Choroid plexus epithelial cell (primary cell): ENCODE data around the genes HEATR1, MAP1LC3C and CEP170.

GRCh38 chr1:236604352-236605400 lies at the start of gene HEATR1:
TSS of gene HEATR1 (minus strand) at chr1:236604516.
- RRBS, result 1% methylated on average over 12 of the region's 55 CpGs

GRCh38 chr1:236700684-236701374 lies 14.5 kb downstream of the ACTN2 start:
- RRBS, result 10% methylated on average over 3 of the region's 6 CpGs

DNA sequence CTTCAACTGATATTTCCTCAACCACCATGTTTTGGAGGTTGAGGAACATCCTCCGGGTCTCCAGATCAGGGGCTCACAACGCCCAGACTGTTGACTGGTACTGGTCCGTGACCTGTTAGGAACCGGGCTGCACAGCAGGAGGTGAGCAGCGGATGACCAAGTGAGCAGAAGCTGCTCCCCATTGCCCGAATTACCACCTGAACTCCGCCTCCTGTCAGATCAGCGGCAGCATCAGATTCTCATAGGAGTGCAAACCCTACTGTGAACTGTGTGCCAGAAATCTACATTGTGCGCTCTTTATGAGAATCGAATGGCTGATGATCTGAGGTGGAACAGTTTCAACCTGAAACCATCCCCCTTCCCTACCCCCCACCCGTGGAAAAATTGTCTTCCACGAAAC lies 24.2 kb downstream of the ACTN2 start:
- RRBS, result 77% methylated on average over 2 of the region's 12 CpGs

GRCh38 chr1:236757376-236757763 lies 37.7 kb upstream of the MTR start:
- RRBS, result no CpG with 5 or more reads among the region's 6 CpGs

DNA sequence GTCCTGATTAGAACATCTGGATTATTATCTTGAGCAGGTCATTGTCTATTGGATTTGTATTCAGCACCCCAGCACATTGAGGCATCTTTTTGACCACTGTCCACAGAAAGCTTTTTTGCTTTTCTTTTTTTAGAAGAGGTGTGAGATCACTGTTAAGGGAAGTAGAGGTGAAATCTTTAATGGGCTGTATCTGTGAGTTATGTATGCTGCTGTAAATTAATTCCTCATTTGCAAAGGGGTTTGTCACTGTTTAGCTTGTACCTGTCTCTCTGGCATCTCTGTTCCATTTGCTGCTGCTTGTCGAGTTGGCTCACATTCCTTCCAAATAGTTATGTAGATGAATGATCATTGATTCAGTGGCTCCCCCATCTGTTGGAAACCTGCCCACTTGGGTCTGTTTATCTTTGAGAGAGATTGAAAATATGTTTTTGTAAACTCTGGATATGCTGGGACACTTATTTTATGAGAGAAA lies 3.2 kb downstream of the RYR2 start:
- RRBS, result no CpG with 5 or more reads among the region's 1 CpG

- RRBS, result no CpG with 5 or more reads among the region's 3 CpGs
Measured at GRCh38 chr1:237197308-237197812, 155.4 kb downstream of the RYR2 start.

DNA sequence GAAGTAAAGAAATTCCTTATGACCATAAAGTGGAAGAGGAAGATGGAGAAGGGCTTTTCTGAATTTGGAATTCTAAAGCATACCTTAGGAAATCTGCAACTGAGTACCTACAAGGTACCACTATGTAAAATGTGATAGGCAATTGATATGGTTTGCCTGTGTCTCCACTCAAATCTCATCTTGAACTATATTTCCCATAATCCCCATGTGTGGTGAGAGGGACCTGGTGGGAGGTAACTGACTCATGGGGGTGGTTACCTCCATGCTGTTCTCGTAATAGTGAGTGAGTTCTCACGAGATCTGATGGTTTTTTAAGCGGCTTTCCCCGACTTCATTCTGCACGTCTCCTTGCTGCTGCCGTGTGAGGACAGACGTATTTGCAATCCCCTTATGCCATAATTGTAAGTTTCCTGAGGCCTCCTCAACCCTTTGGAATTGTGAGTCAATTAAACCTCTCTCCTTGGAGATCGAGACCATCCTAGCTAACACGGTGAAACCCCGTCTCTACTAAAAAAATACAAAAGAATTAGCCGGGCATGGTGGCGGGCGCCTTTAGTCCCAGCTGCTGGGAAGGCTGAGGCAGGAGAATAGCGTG lies 21.6 kb downstream of the CHRM3 start:
- RRBS, result no CpG with 5 or more reads among the region's 14 CpGs

DNA sequence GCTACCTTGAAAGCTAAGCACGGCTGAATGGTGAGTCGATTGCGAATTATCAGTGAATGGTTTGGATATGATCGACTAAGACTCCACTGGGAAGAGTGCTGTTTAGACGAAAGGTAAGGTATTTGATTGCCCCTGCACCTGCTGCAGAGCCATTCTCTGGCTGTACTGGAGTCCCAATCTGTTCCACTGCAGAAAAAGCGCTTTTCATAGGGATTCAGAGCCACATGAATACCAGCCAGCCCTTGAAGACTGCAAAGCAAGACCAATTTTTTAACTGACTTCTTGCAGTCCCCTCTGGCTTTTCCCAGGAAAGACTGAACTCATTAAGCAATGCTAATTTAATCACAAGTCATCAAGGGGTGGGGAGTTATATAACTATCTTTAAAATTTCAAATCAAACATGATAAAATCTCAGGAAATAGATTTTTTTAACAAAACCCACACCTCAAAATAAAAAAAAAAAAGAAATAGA lies 1.3 kb downstream of the GREM2 start:
- RRBS, result no CpG with 5 or more reads among the region's 6 CpGs

DNA sequence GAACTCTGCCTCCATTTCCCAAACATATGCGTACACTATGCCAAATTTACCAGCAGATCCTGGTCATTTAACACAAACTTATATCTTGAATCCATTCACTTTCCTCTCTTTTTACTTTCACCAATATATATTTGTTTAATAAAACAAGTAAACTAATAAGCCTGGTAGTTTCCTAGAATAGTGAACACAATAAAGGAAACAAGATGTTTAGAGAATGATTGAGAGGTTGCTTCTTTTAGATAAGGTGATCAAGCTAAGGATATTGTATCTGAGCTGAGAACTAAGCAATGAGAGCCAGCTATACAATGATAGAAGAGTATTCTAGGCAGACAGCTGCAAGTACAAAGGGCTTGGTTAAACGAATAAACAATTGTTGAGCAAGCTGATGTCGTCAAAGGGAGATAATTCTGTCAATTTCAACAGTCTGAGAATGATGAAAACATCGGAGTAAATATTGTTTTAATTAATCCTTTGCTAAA lies 5.4 kb upstream of the FH start:
- RRBS, result no CpG with 5 or more reads among the region's 4 CpGs

DNA sequence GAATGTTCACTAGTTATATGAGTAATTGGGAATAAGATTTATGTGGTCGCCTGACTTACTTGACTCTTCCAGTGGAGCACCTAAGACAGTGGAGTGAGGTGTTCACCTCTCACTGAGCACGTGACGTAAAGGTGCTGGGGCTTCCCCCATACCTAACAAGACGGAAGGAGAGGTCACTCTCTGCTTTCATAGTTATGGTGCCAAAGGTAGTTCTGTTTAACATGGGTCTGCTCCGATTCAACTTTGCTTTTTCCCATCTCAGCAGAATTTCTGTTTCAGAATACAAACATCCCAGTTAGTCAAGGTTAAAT lies 740 bp downstream of the KMO start:
- RRBS, result no CpG with 5 or more reads among the region's 5 CpGs

DNA sequence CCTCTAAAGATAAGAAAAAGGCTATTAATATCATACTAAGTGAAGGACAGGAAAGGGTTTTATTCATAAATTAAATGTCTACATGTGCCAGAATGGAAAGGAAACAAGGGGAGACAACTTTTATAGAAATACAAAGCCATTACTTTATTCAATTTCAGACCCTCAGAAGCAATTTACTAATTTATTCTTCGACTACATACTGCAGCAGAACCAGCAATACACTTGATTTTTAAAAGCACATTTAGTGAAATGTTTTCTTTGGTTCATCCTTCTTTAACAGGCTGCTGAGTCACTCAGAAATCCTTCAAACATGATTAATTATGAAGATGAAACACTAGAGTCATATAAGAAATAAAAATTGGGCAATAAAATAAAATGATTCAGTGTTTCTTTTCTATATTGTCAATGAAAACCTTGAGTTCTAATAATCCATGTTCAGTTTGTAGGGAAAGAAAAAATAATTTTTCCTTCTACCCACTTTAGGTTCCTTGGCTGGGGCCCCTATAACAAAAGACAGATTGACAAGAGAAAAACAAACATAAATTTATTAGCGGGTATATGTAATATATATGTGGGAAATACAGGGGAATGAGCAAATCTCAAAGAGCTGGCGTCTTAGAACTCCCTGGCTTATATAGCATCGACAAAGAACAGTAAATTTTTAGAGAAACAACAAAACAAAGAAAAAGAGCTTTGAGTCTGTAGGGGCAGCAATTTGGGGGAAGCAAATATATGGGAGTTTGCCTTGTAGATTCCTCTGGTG lies 46.9 kb downstream of the CHML start:
- RRBS, result no CpG with 5 or more reads among the region's 4 CpGs

- RRBS, result no CpG with 5 or more reads among the region's 10 CpGs
Measured at GRCh38 chr1:241856787-241857660, 9.0 kb downstream of the EXO1 start.

DNA sequence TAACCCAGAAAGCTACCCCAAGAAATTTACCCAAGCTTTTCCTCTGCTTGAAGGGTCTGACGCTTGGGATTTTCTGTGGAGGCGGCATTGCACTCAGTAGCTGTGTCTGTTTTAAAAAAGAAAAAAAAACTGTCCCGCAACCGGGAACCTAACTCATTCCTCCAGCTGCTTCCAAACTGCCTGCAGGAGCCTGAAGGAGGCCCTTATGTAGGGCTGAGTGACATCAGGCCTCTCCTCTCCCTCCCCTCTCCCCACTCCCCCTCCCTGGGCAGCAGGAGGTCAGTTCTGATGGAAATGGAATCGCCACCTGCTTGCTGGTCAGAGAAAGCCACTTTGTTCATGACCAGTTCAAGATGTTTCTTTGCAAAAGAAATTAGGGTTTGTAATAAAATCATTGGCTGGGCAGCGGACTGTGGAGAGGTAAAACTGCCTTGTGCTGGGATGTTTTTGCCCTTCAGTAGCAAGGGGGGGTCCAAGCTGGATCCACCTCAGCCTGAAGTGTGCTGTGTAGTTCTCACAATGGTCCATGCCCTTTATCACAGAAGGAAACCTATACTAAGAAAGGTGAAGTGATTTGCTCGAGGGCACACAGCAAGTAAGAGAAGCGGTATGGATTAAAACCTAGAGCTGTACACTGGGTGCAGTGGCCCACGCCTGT lies at the start of gene MAP1LC3C:
Gene MAP1LC3C, minus strand, starts transcription at position 178 of the 658 bp plus-strand sequence.
- RRBS, result no CpG with 5 or more reads among the region's 9 CpGs

- RRBS, result no CpG with 5 or more reads among the region's 18 CpGs
Measured at GRCh38 chr1:242051331-242051810, 52.5 kb upstream of the MAP1LC3C start.

DNA sequence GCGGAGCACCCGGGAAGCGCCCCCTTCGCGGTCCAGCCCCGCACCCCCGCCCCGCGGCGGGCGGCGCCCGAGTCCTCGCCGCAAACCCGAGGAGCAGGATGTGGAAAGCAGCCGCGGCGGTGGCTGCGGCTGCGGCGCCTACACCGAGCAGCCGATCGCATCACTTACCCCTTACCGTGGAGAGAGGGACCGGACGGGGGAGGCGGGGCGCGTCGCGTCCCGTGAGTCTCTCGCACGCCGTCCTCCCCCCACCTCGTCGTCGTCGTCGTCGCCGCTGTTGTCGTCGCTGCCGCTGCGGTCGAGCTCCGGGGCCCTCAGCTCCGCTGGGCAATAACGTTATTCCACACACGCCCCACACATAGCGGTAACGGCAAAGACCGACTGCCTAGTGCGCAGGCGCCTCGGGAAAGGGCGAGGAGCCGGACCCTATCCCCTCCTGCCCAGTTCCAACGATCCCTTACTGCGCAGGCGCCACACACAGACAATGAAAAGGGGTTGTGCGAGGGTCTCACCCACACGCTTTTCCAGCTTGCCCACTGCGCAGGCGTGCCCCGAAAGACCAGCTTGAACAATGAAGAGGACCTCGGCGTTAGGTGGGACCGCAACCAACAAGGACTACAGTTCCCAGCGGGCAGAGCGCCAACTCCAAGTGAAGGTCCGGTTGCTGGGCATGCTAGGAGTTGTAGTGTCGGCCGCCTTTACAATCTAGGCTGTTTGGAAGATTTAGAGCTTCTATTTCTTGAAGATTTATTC lies at the start of gene CEP170:
Gene CEP170, minus strand, starts transcription at position 410 of the 753 bp plus-strand sequence.
- RRBS, result 1% methylated on average over 3 of the region's 77 CpGs

DNA sequence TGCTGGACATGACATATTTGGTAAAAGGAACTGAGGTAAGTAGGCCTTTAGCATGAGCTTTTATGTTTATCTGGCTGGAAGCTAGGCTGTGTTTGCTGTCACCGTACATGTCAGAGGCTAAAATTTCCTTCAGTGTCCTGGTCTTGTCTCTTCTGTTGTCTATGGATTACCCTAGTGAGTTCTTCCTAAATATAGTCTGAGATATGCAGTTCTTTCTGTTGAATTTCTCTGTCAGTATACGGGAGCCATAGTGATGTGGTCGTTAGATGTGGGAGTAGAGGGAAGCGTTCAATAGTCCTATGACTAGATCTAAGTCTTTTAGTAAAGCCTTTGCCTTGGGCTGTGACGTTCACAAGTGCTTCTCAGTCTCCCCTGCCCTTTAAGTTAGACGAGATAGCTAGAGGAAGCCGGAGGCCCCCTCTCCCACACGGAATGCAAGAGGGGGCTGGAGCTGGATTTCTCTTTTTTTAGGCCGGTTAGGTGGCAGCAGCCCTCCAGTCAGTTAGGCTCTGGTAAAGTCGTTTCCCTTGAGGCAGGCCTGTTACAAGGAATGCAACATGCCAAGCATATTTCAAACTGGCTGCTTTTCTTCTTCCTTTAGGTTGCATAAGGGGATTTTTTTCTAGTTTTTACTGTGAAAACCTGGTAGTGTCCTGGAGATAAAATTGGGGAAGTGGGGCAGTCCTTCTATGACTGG lies 28.5 kb downstream of the SDCCAG8 start:
- RRBS, result 5% methylated on average over 3 of the region's 10 CpGs

DNA sequence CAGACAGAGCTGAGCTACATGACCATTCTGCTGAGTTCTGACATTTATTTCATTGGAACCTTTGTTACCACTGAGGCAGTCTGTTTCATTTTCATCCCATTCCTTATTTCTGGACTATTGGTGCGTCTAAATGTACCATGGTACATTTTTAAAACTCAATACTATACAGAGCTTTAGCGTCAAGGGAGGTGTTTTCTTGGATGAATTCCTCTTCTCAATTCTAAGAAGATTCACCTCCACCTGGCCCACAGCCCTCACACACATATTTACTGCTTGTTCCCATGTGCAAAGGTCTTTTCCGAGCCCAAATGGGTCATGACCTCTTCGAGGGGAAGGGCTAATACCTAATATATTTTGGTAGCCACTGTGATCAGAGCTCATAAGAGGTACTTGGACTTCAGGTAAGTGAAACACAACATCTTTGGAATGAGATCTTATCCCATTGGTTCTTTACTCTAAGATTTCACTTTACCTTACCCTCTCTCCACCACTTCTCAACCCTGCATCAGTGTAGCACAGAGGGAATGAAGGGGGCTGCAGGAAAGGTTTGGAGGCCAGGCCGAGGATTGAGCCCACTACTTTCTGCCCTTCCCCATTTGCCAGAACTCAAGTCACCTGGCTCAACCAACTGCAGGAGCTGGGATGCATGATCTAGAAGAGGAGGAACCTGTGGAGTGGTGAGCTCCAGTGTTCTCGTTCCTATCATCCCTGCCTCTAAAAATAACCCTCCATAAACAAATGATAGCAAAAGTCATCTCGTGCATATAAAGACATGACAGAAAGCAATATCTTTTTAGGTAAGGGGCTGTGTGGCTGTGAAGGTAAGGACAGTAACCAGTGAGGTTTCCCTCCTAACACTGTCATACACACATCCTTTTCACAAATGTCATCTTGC lies 206.0 kb downstream of the SDCCAG8 start:
- RRBS, result no CpG with 5 or more reads among the region's 7 CpGs

DNA sequence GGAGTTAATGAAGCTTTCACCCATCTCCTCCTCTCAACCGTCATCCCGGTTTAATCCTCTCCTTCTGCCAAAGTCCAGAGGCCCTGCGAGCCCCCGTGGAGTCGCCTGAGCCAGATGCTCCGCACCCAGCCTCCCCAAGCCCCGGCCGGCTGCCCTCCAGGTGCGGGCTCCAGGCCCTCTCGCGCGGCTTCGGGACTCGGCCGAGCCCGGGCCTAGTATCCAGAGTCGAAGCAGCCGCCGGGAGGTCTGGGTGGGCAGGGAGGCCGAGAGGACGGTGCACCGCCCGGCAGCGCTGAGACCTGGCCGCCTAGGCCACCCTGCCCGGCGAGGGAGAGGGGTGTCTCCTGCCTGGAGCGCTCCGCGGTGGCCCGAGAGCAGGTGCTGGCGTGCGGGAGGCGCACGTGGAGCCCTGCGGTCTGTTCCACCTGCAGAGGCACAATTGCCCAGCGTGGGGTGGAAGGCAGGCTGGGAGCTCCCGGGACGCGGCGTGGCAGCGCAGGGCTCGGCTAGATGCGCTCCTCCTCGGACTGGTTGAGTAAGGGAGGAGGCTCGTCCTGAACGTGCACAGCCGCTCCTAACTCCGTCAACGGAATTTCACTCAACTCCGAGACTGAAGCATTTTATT lies 218.5 kb downstream of the SDCCAG8 start:
- RRBS, result 53% methylated on average over 18 of the region's 51 CpGs

GRCh38 chr1:243481949-243482813 lies 226.3 kb downstream of the SDCCAG8 start:
- RRBS, result no CpG with 5 or more reads among the region's 13 CpGs

GRCh38 chr1:243706063-243706439 lies 144.0 kb downstream of the AKT3 start:
- RRBS, result no CpG with 5 or more reads among the region's 2 CpGs